Sigmoid colon (tissue), 4 donors: ENCODE measurements around the gene CAMTA1.

DNA sequence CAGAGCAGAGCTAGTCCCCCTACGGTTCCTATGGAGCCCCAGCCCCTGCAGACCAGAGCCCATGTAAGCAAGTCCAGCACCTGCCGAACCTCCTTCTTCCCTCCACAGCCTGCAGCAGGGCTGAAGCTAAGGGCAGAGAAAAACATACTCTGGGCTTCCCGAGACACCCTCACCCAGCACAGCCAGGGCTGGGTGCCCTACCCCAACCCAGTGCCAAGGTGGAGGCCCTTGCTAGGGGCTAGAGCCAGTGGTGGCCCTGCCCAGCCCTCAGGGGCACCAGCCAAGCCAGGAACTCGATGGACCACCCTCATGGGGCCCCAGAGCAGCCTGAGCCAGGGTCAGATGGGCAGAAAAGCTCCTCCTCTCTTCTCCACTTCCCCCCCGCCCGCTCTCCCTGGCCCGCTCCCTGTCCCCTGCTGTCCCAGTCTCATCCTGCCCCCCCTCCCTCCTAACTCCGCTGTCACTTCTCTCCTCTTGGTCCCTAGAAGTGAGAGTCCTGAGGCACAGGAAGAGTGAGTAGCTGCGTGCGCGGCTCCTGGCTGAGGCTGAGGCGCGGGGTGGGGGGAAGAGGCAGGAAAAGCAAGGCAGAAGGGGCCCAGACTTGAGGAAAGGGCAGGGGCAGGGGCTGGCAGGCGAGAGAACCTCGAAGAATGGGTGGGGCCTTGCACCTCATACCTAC lies 15.9 kb downstream of the TNFRSF25 start:
- PRO-cap = no peak
- RAMPAGE, long total RNA, 4 experiments = no peak in any of the 4 experiments

DNA sequence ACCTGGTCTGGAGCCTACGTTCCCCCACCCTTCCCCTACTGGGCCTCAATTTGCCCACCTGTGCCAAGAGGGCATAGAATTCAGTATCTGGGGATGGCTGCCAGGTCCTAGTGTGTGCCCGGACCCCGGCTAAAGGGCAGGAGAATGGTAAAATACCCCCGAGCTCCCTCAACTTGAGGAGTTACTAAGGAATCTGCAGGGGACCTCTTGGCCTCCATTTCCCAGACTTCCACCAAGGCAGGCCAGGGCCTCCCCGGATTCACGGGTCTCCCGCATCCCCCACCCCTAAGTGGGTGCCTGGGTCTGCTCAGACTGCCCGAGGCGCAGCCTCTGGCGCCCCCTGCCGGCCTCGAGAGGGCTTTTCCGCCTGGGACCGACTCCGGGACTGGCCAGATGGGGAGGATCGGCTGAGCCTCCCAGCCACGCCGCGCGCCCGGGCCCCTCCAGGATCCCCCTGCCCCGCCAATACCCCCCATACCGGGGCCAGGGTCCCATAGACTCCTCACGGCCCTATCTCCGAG lies 1.7 kb downstream of the PLEKHG5 start:
- PRO-cap = no peak
- RAMPAGE, long total RNA, 4 experiments = no peak in any of the 4 experiments

DNA sequence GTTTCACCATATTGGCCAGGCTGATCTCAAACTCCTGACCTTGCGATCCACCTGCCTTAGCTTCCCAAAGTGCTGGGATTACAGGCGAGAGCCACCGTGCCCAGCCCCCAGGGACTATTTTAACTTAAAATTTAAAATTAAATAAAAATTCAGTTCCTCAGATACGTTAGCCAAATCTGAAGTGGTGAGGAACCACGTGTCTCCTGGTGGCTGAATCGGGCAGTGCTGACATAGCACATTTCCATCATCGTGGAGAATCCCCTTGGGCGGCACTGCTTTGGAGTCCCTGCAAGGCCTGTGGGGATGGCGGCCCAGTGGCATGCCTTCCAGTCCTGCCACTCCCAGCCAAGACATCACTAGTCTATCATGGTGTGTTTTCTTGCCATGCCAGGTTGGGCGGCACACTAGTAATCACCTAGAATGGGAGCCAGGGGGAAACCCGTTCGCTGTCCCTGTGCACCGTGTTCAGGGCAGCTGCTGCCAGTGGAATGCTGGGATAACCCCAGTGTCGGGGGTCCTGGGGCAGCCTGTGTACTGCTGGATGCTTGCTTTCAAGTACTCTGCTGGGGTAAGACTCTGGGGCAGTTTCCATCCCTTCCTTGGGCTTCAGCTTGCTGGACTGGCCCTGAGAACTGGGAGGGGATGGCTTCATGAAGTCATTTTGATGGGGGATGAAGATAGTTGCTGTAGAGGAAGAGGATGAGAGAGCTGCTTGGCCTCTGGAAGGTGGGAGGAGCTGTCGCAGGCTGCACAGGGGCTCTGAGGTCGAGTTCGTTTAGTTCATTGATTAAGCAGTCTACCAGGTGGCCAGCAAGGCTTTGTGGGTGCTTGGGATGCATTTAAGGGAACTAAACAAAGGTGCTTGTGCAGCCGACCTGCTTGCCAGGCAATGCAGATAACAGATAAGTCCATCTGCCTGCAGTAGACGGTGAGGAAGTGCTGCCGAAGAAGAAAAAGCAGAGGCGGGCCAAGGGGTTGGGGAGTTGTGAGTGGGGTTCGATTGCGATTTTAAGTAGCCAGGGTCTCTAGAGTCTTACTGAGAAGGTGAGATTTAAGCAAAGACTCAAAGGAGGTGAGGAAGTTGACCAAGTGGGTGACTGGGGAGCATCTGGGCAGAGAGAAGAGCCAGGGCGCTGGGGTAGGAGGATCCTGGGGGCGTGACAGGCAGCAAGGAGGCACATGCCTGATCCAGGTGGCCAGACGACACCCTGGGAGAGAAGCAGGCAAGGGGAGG lies 4.7 kb downstream of the ZBTB48 start:
- PRO-cap = no peak
- RAMPAGE, long total RNA, 4 experiments = start-site peak on the plus strand in 1 of 4 experiments, centred at position 506 of the sequence, 5 reads per replicate

DNA sequence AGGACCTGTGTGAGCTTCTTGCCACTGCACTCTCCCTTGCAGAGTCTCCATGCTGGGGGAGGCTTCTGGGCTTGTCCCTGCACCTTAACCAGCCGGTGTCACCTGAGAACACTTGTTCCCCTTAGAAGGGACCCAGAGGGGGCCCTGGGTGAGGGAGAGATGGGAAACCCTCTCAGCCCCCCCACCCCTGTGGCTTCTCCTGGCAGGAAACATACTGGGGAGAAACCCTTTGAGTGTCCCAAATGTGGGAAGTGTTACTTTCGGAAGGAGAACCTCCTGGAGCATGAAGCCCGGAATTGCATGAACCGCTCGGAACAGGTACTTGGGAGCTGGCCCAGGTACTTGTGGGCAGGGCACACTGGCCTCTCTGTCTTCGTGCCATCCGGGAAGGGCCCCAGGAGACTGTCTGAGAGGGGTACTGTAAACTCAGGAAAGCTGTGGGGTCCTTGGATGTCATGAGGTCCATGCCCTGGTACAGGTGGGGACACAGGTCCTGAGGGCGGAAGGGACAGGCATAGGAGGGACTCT lies 6.0 kb downstream of the ZBTB48 start:
- PRO-cap = no peak
- RAMPAGE, long total RNA, 4 experiments = no peak in any of the 4 experiments

- PRO-cap = no peak
- RAMPAGE, long total RNA, 4 experiments = no peak in any of the 4 experiments
These were observed 3.3 kb downstream of the KLHL21 start for GRCh38 chr1:6598984-6600170.

- PRO-cap = no peak
- RAMPAGE, long total RNA, 4 experiments = no peak in any of the 4 experiments
These were observed 1.6 kb upstream of the KLHL21 start for GRCh38 chr1:6604266-6604658.

- PRO-cap = unidirectional peak, minus-strand start at chr1:6613144; bidirectional peak, plus-strand start at chr1:6613755, minus-strand start at chr1:6613407
- RAMPAGE, long total RNA, 4 experiments = start-site peak on the minus strand in 4 of 4 experiments, at chr1:6613104-6613195 at its widest, 26 to 53 reads per replicate
These were observed 595 bp upstream of the PHF13 start for GRCh38 chr1:6612640-6613632.

GRCh38 chr1:6785199-6785958 lies at the start of gene CAMTA1:
Gene CAMTA1, plus strand, starts transcription at chr1:6785454.
- PRO-cap = unidirectional peak, plus-strand start at chr1:6785454
- RAMPAGE, long total RNA, 4 experiments = start-site peak on the plus strand in 4 of 4 experiments, at chr1:6785451-6785542 at its widest, 775 to 3,082 reads per replicate

GRCh38 chr1:6912585-6913013 lies 127.3 kb downstream of the CAMTA1 start:
- PRO-cap = no peak
- RAMPAGE, long total RNA, 4 experiments = no peak in any of the 4 experiments

GRCh38 chr1:6924369-6924660 lies 139.1 kb downstream of the CAMTA1 start:
- PRO-cap = no peak
- RAMPAGE, long total RNA, 4 experiments = no peak in any of the 4 experiments

GRCh38 chr1:7013692-7014245 lies 228.5 kb downstream of the CAMTA1 start:
- PRO-cap = no peak
- RAMPAGE, long total RNA, 4 experiments = no peak in any of the 4 experiments

DNA sequence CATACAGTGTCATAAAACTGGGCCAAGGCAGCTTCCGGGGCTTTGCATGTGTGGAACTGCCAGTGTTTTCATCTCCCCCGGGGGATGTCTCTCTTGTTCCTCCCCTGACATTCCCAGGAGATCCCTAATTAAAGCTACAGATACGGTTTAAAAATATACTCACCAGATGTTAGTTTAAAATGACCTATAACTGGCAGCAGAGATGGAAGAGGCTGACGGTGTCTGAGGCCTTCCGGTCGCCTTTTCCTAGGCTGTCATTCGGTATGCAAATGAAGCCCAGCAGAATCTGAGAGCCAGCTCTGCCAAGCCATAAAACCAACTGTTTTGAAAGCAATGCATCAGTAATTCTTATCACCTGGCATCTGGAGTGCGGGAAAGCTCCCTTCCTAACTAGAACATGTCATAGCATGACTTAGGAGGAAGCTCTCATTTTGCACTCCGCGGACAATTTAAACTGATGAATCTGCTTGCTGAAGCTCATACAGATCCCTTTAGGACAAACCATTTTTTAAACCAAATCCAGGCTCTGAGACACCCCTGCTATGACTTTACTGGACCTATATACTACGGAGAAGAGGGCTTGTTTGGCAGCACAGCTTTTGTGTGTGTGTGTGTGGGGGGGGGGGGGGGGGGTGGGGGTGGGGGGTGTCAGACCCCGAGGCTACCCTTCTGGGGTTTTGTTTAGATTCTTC lies 436.4 kb upstream of the VAMP3 start:
- PRO-cap = no peak
- RAMPAGE, long total RNA, 4 experiments = no peak in any of the 4 experiments

DNA sequence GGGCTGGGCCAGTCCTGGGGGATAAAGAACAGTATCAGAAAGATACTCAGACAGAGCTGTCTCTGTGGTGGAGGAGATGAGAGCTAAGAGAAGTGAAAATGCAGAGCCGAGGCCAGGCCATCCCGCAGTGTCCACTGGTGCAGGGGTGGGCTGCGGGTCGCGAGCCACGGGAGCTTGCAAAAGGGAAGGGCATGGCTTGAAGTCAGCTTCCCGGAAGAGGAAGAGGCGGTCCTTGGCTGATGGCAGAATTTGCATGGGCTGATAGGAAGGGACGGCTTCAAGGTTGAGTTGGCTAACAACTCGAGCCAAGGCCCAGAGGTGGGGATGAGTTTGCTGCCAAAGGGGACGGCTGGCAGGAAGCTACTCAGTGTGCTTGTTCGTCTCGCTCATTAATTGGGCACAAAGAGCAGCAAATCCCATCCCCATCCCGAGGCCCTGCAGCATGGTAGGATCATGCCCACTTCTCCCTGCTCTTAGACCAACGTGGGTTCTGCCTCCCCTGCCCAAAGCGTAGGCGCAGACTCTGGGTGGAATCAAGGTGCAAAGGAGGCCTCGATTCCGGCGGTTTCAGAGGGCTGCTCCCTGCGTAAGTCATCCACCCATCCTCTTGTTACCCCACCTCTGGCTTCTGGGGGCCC lies 329.6 kb upstream of the VAMP3 start:
- PRO-cap = no peak
- RAMPAGE, long total RNA, 4 experiments = no peak in any of the 4 experiments

GRCh38 chr1:7455405-7455856 lies 315.7 kb upstream of the VAMP3 start:
- PRO-cap = no peak
- RAMPAGE, long total RNA, 4 experiments = no peak in any of the 4 experiments

DNA sequence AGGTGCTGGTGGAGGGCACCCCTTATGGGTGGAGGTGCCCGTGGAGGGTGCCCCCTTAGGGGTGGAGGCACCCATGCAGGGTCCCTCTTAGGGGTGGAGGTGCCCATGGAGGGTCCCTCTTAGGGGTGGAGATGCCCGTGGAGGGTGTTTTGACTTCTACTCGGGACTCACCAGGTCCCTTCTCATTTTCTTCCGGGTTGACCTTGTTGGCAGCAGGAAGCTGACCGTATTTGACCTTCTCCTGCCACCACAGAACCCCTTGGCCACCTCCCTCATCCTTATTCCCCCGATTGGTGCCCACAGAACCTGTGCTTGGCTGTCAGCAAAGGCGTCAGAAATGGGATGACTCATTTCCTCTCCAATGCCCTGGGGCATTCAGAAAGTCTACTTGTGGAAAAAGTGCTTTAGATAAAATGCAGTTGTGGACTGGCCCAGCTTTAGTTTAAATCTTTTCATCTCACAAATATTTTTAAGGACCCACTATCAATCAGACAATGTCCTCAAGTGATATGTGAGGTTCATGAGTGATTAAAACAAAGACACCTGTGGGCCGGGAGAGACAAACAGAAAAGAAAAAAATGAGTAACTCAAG lies 221.8 kb upstream of the VAMP3 start:
- PRO-cap = no peak
- RAMPAGE, long total RNA, 4 experiments = no peak in any of the 4 experiments

DNA sequence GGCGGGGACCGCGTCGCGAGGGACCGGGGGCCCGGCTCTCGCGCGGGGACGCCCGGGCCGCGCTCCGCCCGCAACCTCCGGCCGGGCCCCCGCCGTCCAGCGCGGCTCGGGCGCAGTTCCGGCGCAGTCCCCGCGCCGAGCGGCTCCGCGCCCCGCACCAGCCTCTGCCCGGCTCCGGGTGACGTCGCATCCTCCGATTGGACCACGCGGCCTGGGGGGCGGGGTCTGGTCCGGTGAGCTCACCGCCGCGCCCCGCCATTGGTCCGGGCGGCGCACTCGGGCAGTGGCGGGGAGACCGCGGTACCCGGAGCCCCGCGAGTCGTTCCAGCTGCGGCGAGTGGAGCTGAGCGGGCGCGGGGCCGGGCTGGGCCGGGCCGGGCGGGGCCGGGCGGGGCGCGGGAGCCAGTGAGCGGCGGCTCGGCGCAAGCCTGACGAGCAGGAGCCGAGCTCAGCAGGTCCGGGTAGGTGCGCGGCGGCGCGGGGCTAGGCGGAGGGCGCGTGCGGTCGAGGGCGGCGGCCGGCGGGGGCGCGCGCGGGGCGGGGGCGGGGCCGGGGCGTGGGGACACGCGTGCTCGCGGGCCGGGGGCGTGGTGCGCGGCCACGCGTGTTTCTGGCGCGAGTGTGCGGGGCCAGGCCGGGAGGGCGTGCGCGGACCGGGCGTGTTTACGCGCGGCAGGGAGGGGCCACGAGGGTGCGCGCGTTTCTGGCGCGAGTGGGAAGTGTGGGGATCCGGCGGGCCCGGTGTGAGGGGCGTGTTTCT lies 66.5 kb upstream of the VAMP3 start:
- PRO-cap = bidirectional peak, plus-strand start at position 279 of the sequence, minus-strand start at position 176 of the sequence
- RAMPAGE, long total RNA, 4 experiments = no peak in any of the 4 experiments

GRCh38 chr1:7769317-7769753 lies 1.8 kb upstream of the VAMP3 start:
- PRO-cap = no peak
- RAMPAGE, long total RNA, 4 experiments = no peak in any of the 4 experiments

DNA sequence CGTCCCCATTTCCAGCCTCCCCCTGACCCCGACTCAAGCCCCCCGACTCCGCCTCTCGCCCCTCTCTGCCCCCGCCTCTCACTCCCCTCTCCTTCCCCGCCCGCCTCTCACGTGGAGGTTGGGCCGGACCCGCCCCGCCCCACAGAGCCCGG lies 456 bp upstream of the PER3 start:
- PRO-cap = unidirectional peak, minus-strand start at position 89 of the sequence
- RAMPAGE, long total RNA, 4 experiments = no peak in any of the 4 experiments

- PRO-cap = no peak
- RAMPAGE, long total RNA, 4 experiments = no peak in any of the 4 experiments
These were observed 25.6 kb downstream of the UTS2 start for GRCh38 chr1:7826947-7827937.

DNA sequence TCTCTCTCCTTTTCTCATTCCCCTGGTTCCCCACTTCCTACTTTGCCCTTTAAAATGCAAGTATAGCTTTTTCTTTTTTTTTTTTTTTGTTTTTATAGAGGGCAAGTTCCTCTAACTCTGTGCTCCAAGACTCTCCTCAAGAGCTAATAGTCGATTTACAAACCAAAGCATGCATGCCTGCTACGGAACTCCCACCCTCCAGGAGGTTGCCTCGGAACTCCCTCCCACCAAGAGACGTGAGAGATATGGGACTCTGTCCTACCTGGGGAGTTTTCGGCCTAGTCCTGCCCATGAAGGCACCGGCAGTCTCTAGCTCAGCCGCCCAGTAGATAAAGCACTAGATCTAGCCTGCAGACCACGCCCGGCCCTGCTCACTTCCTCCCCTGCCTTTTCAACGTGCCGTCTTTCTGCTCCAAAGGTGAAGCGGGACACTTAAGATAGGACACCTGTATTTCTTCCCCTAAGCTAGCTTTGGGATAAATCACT lies 27.7 kb downstream of the TNFRSF9 start:
- PRO-cap = no peak
- RAMPAGE, long total RNA, 4 experiments = start-site peak on the minus strand in 1 of 4 experiments, centred at position 339 of the sequence, 8 reads per replicate